Pericardium fibroblast (primary cell): ENCODE results near the genes PLBD1 and SMCO3.

DNA sequence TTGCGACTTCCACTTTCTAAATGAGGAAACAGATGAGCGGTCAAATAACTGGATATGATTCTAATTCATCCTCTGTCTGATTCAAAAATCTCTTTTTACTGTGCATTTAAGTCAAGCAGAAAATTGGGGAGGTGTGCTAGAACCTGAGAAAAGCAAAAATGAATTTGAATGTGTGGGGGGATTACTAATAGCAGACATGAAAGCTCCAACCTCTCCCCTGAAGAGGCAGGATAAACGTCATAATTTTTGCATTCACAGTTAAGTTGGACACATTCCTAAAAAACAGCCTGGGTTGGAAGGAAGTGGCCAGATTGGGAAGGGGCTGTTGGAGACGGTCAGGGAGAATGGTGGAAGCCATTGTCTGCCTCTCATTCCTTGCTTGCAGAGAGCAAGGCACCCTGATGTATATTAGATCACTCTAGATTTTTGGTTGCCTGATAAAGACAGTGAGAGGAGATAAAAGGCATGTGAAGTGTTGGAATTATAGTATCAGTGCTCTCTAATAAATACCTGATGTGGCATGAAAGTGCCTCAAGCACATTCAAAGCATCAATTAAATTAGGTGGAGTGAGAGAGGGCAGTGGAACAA, 13.2 kb downstream of the EMP1 start:
- RAMPAGE, long total RNA: no peak

GRCh38 chr12:13214216-13214489, 17.6 kb downstream of the EMP1 start:
- RAMPAGE, long total RNA: no peak

- RAMPAGE, long total RNA: no peak
Measured at GRCh38 chr12:13386525-13387018, 190.0 kb downstream of the EMP1 start.

GRCh38 chr12:13956858-13957162, 24.6 kb downstream of the GRIN2B start:
- RAMPAGE, long total RNA: no peak

DNA sequence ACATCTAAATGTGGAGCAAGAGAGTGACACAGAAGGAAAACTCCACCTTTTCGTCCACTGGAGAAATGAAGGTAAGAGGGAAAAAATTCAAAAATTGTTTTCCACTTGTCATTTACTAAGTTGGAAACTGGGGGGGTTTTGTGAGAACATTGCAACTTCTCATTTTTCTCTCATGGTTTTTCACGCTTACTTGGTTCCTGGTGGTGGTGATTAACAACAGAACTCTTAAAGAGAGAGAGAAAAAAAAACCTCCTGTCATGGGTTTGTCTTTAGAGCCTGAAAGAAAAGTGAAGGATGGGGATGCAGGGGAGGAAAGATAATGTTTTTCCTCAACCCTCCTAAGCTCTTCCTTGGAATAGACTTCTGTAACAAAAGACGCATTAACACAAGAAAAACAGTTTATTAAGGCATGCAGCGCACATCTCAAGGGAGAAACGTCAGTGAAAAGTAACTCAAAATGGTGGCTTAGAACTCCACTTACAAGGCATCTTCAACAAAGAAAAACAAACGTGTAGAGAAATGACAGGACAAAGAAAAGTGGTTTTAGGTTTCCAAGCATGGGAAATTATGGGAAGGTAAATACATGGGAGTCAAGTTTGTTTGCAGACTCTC, 81.9 kb upstream of the ATF7IP start:
- RAMPAGE, long total RNA: no peak

DNA sequence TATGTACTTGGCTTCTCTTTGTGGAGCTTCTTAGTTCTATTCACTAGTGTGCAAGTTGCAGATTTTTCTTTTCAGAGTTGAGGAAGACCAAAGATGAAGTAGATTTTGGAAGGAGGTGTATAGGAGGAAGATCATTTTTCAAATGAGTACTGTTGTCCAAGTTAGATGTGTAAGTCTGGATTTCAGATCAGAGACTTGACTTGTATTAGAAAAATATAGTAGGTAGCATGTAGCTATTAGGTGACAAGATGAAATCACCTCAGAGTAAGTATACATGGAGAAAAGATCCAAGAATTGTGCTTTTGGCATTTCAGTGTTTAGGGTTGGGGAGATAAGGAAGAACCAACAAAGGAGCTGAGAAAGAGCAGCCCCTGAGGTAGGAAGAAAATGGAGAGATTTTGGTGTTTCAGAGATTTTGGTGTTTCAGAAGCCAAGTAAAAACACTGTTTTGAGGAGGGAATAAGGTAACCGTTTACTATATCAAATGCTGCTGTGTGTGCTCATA, 64.3 kb downstream of the ATF7IP start:
- RAMPAGE, long total RNA: no peak

DNA sequence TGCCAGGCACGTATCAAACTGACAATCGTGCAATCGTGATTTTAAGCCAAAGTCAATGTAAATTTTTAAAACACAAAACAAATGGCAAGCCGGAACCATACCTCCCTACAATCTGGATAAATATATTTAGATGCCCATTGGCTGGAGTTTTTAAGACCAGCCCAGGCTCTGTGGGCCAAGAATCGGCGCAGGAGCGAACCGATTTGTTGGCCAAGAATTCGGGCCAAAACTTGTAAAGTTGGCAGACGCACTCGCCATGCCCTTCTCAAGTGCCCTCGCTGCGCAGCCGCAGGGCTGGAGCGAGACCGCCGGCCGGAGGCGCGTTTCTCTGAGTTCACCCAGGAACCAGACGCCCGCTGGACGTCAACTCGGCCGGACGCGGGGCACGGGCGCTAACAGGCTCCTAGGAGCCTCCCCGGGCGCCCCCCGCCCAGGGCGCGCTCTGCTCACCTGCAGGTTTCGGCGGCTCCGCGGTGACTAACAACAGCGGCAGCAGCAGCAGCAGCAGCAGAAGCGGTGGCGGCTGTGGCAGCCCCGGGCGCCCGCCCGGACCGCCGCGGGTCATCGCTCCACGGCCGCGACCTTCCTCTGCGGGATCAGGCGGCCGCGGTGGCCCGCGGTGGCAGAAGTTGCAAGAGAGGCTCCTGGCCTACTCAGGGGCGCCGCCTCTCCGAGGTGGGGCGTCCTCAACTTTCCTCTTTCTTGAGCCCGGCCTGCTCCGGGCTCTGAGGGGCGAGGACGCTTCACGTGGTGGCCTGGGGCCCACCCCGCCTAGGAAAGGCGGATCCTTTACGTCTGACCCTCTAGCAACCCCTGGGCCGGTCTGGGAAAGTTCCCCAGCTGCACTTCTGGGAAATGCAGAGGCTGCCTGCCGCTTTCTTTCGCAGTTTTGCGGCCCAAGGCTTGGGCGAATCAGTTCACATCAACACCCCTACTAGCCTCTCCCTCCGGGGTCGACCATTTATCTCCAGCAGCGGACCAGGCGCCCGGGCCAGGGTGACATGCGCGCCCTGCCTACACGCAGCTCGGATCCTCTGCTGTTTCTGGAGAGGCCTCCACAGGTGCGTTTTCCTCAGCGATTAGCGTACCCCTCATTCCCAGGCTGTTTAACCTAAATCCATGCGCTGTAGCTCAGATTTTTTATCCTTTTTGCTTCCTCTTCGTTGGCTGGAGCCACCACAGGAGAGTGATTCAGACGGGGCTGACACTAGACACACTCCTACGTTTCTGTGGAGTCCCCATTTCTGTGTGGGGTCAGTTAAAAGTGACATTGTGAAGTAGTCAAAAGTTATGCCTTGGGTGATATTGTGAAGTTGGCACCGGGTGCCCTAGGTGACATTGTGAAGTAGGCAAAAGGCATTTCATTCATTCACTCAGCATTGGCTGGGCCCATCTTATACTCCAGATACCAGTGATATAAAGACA, at the start of gene PLBD1:
TSS of gene PLBD1 (minus strand) at position 752 of the 1,425 bp plus-strand sequence.
- RAMPAGE, long total RNA: no peak

GRCh38 chr12:14632387-14633153, 63.8 kb downstream of the GUCY2C start:
- RAMPAGE, long total RNA: no peak

DNA sequence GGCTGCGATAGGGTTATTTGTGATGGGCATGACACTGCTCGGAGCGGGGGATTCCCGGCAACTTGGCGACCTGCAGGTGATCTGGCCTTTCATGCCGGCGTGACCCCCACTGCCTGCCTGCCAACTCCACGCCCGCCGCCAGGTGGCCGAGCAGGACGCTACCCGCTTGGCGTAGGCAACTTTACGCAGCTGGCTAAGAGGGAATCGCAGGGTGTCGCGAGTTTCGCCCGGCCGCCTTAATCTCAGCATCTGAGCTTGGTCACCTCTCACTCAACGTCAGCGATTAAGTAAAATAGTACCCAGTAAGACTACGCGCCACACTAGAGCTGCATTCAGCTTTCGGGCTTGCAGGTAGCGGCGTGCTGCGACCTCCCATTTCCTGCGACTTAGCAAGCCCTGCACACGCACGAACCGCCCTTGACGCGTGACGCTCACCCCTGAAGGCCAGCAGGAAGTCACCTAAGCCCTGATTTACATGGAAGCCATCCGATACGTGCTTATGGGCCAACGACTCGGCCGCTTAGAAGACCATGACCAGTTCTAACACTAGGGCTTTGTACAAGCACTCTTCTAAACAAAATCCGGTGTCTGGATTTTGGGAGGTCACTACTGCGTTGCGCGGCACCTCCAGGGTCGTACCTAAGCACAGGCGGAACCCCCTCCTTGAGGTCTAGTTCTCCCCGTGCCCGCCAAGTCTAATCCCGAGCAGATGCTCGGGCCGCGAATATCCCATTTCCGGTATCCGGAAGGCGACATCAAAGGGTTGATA, 842 bp downstream of the H4C16 start:
- RAMPAGE, long total RNA: no peak

DNA sequence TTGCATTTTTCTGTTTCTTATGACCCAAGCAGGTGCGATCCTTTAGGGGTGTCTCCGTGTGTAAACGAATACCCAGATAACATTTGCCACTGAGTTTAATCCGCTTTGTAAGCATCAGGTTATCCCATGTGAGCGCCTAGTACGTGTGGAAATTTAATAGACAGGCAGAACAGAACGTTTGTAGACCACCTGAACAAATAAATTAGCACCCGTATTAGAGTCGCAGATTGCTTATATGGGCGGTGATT, 289 bp downstream of the C12orf60 start:
- RAMPAGE, long total RNA: no peak

GRCh38 chr12:14814004-14814483, at the start of gene SMCO3:
Gene SMCO3 (minus strand): TSS chr12:14814182.
- RAMPAGE, long total RNA: start-site peak on the minus strand at chr12:14814148-14814224, 30 and 40 reads in 2 replicates

DNA sequence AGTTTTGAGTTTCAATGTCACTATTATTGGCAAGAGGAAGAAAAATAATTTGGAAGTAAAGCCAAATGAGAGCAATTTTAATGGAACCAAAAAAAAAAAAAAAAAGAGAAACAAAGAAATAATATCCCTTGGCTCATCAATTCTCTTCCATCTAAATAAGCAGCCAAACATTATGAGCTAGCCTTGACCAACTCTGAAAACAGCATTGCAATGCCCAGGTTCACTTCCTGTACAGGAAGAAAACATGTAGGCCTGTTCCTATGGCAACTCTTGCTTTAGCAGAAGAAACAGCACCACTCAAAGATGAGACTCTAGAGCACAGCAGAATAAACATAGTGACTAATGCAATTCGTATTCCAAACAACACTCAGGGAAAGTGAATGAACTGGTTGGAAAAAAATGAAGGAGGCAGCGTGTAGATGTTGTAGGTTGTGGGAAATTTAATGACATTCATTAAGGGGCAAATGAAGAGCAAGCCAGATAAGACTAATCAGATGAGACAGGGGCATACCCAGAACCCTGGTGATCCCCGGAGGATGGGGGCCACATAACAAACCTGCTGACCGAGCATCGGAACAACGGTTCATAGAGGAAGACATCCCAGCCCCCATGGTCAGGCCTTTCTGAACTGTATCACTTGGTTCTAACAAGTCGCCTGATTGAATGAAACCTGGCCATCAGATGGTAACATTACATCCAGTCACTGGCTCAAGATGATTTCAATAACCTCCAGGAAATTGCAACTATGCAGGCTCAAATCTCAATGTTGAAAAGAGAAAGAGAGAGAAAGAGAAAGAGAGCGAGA, 9.0 kb downstream of the ARHGDIB start:
- RAMPAGE, long total RNA: no peak

DNA sequence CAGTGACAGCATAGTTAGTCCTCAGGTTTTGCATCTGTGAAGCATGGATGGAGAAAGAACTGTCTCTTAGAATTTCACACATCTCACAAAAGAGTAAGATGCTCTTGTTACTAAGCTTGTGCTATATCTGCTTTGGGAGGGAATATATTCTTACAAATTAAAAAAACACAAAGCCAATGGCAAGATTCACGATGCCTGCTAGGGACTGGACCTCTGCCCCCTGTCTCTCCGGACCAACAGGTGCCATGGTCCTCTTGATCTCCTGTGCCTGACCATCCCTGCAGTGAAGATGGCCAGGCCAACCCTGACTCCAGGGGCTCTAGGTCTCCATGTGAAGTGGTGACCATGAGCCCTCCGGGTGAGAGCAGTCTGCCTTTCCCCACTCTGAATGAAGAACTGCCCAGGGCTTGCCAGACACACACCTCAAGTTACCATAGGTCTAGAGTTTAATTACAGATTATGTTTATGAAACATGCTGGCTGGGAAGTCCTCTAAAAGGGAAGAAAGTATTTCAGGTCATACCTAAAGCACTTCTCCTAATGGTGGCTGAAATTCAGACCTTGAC, 1.5 kb downstream of the ARHGDIB start:
- RAMPAGE, long total RNA: no peak

GRCh38 chr12:15193624-15194407, 27.4 kb downstream of the RERG start:
- RAMPAGE, long total RNA: no peak

- RAMPAGE, long total RNA: no peak
Measured at GRCh38 chr12:15222007-15222514, 844 bp upstream of the RERG start.

DNA sequence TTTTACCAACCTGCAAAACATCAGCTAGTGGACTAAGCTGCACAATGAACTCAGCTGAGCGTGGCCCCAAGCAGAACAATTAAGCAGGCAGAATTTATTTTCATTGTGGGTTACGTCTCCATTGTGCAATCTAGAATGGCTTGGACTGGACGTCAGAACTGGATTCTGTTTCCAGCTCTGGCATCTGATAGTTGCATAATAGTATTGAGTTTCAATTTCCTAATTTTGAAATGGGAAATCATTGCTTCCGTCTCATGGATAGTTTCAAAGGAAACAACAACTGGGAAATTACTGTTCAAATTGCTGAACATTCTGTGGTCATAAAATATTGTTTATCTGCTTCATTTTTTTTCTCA, 35.6 kb upstream of the RERG start:
- RAMPAGE, long total RNA: no peak

DNA sequence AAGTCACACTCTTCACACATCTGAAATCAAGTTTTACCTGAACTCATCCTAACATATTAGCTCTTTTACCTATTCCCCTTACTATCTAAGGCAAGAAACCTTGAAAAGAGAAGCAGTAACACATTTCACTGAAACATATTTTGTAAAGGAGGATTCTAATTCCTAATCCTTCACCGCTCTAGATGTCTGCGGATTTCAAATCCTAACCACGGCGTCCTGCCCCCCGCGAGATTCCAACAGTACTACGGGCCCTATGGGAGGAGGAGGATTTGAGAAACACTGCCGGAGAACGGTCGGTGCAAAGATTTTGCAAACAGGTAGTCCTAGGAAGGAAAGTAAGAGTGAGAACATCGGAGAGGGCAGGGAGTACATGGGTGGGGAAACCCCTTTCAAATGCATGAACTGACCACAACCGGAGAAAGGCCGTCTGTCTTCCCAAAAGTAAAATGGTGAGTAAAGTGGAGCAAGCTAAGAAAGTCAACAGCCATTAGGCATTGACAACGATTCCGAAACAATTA, 980 bp downstream of the EPS8 start:
- RAMPAGE, long total RNA: no peak

- RAMPAGE, long total RNA: no peak
Measured at GRCh38 chr12:15995079-15996221, 84.3 kb downstream of the DERA start.

GRCh38 chr12:16611268-16611720, 5.3 kb upstream of the LMO3 start:
- RAMPAGE, long total RNA: no peak

- RAMPAGE, long total RNA: no peak
Measured at GRCh38 chr12:17409772-17410040, 680.3 kb downstream of the RERGL start.